Measurements from ENCODE around the genes SVOP, USP30, ALKBH2, MYO1H and UBE3B.

DNA sequence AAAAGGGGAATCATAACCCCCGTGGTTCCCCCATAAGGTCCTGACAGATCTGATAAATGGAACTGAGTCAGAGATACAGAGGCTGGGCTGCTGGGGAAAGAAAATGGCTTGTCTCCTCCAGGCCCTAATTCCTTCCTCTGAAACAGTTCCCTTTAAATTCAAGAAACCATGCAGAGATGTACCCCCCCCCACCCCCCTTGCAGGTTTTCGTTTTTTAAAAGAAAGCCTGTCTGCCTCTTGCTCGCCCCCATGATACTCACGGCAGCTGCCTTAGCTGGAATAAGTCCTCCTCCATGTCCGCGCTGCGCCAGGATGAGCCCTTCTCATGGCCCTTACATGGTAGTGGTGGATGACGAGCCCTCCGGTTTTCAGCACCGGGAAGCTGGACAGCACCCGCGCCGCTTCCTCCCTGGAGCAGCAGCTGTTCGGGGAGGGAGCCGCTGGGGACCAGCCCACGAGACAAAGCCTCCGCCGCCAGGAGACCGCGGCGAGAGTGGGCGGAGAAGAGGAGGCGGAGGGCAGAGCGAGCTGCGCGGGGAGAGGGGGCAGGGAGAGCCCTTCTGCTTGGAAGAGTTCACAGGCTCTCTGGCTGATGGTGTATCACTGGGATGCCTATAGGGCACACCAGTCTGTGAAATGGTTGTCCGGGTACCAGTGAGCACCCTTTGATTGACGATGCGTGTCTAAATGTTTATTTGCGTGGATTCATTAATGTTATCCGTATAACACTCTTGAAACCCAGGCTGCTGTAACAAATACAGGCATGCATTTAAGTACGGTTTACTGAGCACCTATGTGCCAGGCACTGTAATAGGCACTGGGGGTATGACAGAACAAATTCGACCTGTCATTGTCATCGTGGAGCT lies at the start of gene SVOP:
TSS of gene SVOP (minus strand) at position 495 of the 866 bp plus-strand sequence.
- RRBS = no CpG with 5 or more reads among the region's 34 CpGs

- RRBS = 1% methylated on average over 26 of the region's 41 CpGs
These were observed at the start of gene USP30 for GRCh38 chr12:109052171-109052726. Gene USP30 (plus strand): TSS chr12:109052576.

DNA sequence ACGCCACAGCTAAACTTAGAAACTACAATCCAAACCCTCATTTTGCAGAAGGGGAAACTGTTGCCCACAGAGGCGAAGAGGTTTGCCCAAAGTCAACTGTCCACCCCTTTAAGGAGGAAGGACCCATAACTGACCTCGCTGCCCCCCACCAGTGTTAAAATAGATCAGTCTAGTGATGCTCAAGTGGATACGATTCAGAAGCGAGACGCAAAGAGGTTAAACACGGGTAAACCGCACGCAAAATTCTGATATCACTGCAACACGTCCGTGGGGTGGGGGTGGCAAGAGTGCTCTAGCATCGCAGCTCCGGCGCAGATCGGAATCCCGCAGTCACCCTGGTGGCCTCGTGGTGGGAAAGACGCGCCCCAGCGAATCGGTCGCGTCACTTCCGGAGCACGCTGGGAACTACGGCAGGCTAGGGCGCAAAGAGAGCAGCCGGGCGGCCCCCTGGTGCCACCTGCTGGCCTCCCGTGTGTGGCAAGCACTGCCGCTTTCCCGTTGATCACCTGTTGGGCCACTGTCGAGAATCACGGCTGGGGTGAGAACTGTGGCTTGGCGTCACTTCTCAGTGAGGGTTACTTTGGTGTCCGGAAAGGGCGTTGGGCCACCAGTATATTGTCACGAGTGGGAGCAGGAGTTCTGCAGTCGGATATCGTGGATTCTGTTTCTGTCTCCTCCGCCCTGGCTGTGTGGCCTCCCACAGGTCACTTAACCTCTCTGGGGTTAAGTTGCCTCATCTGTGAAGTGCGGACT lies at the start of gene ALKBH2:
TSS of gene ALKBH2 (minus strand) at position 360 of the 753 bp plus-strand sequence.
- RRBS = 1% methylated on average over 15 of the region's 42 CpGs

DNA sequence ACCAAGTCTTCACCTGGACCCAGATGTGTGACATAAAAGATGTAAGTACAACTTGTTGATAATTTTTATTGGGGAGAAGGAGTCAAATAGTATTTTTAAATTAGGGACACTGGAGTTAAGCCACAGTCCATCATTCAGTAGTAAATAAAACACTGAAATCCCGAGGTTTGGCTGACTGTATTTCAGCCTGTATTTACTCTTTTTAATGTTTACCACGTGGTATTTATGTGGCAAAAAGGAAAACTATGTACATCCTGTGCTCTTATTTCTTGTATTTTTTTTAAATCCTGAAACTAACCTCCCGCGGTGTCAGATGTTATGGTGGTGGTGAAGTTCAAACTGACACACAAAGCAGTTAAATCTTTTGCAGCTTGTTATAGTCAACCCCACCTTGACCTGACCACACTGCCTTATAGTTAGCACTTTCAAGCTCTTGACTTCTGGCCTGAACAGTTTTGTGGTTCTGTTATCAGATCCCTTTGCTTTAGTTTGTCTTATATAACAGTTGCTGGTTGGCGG lies 1.9 kb downstream of the UNG start:
- RRBS = no CpG with 5 or more reads among the region's 5 CpGs

- RRBS = no CpG with 5 or more reads among the region's 6 CpGs
These were observed at the start of gene MYO1H for GRCh38 chr12:109347720-109348029. Gene MYO1H (plus strand): TSS chr12:109347900.

DNA sequence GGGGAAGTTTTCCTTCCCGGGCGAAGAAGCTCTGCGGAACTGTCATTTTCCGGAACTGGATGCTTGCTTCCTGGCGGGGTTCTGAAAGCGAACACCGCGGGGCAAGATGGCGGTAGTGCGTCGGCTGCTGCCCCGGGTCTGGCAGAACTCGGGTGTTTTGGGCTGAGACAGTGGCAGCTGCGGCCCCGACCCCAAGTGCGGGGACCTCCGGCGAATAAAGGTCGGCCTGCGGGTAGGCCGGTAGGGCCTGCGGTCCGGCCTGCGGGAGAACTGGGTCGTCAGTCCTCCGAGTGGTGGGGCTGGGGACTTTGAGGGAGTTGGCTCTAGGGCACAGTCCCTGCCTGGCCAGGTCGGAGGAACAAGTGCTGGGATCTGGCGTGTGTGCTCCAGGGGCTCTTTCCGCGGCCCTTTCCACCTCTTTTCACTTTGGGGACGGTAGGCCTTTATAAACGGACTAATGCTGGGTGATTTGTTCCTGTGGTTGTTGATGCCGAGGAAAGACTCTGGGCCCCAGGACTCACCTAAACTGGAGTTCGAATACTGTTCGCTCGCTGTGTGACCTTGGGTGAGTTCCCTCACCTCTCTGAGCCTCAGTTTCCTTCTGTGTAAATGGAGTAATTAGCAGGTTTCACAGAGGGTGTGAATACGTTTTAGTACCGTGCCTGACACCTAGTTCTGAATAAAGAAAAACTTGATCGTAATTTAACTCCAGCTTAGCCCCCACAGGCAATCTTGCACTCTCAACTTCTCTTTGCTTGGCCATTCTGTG lies at the start of gene UBE3B:
TSS of gene UBE3B (plus strand) at position 90 of the 769 bp plus-strand sequence.
- RRBS = 1% methylated on average over 12 of the region's 39 CpGs

- RRBS = no CpG with 5 or more reads among the region's 6 CpGs
These were observed 28.3 kb downstream of the MMAB start for GRCh38 chr12:109545082-109545400.

DNA sequence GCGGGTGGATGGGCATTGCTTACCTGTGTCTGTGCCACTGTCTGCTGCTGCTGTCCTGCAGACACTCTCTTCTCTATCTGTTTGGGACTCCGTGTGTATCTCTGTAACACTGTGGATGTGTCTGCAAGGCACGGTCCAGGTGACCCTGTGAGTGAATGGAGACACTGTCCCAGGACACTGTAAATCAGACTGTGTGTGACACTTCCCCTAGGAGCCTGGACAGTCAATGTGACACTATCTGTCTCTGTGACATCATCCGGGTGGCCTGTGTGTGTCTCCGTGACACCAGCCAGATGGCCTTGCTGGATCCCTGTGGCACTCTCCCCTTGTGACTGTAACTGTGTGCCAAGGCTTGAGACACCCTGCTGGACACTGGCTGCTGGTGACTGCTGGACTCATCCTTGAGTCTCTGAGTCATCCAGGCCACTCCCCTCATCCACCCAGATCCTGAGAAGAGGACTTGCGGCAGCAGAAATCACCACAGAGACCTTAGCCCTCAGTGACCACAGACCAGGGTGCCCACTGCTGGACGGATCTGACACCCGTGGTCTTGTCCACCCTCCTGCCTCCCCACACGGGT lies 51.5 kb downstream of the MVK start:
- RRBS = no CpG with 5 or more reads among the region's 9 CpGs

DNA sequence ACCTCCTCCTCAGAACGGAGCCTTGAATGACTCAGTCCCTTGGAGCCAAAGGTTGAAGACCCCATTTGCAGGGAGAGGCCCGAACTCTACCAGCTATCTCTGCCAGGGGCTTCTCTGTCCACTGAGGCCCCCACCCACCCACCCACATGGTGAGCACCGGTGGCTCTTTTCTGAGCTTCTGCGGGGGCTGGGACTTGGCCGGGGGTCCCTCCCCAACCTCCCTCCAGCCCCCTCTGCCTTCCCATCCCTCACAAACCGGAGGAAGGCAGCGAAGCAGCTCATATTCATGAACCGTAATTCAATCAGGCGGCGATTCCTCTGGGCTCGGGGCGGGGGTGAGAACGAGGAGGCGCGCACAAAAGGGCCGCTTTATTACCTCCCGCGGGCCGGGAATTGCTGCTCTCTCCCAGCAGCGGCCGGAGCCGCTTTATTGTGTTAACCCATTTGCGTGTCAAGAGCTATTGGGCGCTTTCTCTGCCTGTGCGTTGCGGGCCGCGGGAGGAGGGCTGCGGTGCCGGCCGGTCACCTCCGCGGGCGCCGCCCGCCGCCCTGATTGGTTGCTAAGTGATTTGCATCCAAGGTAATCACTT lies 4.6 kb downstream of the FAM222A start:
- RRBS = 90% methylated on average over 4 of the region's 37 CpGs

DNA sequence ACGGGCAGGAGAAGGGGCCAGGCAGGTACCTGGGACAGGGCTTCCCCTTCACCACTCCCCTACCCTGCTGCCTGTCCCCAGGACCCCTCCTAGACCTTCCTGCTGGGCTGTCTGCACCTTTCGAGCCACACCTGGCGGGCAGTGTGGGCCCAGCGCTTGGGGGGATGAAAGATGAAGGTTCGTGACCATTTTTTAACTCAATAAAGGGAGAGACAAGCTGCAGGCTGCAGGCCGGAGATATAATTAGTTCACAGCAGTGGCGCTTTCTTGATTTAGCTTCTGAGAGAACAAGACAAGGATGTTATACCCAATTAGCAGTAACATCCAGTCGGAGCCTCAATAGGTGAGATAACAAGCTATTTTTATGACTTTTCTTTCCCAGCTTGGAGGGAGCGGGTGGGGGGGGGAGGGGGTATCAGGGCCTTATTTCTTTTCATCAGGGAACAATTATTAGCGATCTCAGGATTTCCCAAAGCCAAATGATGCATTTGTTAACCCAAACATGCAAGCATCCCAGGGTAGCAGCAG lies 9.0 kb downstream of the FAM222A start:
- RRBS = no CpG with 5 or more reads among the region's 10 CpGs

DNA sequence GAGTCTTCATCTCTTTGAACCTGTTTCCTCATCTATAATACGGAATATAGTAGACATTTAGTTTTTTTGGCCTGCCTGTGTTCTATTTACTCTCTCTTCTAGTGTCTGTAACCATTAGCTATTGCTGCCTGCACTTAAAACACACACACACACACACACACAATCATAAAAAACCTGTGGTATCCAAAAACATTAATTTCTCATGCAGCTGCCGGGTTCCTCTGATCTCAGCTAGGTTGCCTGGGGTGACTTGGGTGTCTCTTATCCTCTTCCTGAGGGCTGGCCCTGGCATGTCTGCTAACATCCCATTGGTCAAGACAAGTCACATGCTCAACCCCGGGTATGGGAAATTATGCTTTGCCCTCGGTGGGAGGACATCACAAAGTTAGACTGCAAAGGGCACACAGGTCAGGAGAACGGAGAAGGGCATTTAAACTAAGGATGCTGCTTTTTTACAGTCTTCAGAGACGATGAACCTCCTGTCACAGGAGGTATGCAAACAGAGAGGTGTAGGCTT lies 55.7 kb downstream of the TRPV4 start:
- RRBS = 7% methylated on average over 2 of the region's 6 CpGs

- RRBS = no CpG with 5 or more reads among the region's 4 CpGs
These were observed 16.0 kb downstream of the GLTP start for GRCh38 chr12:109864210-109864809.

- RRBS = no CpG with 5 or more reads among the region's 9 CpGs
These were observed 8.5 kb downstream of the GLTP start for GRCh38 chr12:109871714-109872386.

DNA sequence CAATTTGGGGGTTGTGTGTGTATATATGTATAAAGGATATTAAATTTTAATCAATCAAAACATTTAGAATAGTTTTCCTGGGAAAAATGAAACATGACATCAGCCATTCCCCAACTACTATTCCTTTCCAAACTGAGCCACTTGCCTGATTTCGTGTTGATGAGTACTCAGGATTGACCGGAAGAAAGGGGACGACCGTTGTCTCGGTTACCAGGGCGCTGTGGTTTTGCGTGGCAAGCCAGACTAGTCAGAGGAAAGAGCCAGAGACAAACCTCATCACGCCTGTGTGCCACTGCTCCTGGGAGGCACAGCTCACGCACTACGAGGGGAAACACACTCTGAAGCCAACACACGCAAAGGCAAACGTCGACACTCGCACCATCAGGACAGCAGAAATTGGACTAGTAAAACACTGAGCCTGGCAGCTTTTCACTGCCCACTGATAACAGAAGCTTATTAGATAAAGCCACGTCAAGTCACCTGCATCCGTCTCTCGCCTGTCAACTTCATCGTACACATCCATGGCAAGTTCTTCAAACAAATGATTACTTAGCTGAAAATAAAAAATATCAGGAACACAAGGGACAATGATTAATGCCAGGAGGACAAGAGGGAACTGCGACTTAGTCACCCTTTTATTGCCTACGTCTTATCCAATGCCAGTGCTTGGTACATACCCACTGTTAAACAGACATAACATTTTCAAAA lies 34.9 kb downstream of the GIT2 start:
- RRBS = no CpG with 5 or more reads among the region's 20 CpGs

DNA sequence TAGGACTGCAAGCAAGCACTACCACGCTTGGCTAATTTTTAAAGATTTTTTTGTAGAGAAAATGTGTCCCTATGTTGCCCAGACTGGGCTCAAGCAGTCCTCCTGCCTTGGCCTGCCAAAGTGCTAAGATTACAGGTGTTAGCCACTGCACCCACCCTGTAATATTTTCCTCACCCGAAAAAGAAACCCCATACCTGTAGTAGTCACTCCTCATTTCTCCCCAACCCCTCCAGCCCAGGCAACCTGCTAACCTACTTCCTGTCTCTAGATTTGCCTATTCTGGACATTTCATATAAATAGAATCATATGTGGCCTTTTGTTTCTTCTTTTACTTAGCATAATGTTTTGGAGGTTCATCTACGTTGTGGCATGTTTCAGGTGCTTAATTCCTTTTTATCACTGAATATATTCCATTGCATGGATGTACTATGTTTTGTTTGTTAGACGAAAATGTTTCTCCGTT lies 6.1 kb downstream of the ANKRD13A start:
- RRBS = no CpG with 5 or more reads among the region's 5 CpGs

- RRBS = no CpG with 5 or more reads among the region's 3 CpGs
These were observed 16.0 kb downstream of the ANKRD13A start for GRCh38 chr12:110015277-110015632.

DNA sequence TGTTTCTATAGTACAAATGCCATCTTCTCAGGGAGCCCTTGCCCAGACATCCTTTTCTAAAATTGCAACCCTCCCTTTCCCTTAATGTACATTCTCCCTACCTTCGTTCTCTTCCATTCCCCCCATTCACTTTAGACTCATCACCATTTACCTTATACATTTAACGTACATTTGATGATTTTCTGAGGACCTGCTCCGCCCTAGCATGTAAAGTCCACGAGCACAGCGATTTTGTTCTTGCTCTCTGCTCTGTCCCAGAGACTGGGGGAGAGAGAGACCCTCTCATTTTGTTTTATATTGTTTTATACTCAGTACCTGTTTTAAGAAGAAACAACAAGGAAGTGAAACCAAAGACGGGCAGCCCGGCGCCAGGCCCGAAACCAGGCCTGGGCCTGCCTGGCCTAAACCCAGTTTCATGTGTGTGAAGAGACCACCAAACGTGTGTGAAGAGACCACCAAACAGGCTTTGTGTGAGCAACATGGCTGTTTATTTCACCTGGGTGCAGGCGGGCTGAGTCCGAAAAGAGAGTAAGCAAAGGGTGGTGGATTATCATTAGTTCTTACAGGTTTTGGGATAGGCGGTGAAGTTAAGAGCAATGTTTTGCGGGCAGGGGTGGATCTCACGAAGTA lies 681 bp upstream of the C12orf76 start:
- RRBS = no CpG with 5 or more reads among the region's 15 CpGs

DNA sequence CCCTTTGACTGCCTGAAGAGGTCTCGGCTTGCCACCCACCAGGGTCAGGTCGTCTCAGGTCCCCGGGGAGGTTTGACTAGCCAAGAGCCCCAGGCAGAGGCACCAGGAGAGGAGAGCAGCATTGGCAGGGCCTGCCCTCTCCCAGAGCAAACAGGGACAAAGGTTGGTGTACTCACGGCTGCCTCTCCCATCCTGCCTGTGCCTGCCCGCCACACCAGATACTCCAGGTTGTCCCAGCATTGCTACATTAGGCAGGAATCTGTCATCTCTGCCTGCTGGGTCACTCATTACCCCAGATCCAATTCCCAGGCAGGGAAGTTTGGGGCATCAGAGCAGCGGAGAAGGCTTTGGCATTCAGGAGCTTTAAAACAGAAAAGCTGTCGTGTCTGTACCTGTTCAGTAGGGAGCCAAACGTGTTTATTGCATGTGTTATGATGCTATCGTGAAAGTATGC lies 33.4 kb upstream of the ATP2A2 start:
- RRBS = no CpG with 5 or more reads among the region's 9 CpGs

DNA sequence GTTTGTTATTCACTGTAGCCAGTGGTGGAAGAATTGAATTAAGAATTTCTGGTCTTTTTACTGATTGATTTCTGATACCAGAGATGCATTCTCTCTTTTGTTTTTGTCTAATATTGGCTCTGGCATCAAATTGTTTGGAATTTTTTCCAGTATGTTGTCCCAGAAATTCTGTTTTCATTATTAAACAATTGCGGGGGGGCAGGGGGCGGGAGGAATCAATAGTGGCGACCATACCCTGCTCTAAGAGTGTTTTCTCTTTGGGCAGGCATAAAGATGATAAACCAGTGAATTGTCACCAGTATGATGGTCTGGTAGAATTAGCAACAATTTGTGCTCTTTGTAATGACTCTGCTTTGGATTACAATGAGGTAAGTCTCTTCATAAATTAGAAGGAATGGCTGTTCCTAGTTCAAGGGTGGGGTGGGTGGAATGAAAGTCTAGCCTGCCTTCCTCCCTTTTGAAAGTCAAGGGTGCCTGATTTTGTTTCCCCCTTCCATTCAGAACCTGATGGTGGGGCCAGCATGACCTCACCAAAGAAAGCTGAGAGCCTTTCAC lies 51.9 kb downstream of the ATP2A2 start:
- RRBS = no CpG with 5 or more reads among the region's 3 CpGs

DNA sequence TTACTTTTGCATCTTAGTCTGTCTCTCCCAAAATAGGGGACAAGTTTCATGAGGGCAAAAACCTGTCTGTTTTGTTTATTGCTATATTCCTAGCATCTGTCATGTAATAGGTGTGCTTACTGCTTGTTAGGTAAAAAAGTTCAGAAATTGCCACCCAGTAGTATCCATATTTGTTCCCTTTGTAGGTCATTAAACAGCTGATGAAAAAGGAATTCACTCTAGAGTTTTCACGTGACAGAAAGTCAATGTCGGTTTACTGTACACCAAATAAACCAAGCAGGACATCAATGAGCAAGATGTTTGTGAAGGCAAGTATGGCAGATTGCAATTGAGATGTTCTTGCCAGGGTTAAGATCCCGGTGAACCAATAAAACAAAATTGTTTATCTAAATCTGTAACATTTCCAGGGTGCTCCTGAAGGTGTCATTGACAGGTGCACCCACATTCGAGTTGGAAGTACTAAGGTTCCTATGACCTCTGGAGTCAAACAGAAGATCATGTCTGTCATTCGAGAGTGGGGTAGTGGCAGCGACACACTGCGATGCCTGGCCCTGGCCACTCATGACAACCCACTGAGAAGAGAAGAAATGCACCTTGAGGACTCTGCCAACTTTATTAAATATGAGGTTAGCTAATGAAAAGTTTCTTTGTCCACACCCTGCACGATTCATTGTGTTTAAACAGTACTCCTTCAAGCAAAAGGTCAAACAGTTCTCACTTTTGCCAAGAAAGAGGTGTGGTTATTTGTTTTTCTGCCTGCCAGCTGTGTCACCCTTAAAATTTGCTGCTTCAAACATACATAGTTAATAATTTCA lies 58.3 kb downstream of the ATP2A2 start:
- RRBS = no CpG with 5 or more reads among the region's 8 CpGs

Data from HTR-8/SVneo (cell line).